Myometrial cell (primary cell): Measurements from ENCODE around the genes POLR3E and COG7.

DNA sequence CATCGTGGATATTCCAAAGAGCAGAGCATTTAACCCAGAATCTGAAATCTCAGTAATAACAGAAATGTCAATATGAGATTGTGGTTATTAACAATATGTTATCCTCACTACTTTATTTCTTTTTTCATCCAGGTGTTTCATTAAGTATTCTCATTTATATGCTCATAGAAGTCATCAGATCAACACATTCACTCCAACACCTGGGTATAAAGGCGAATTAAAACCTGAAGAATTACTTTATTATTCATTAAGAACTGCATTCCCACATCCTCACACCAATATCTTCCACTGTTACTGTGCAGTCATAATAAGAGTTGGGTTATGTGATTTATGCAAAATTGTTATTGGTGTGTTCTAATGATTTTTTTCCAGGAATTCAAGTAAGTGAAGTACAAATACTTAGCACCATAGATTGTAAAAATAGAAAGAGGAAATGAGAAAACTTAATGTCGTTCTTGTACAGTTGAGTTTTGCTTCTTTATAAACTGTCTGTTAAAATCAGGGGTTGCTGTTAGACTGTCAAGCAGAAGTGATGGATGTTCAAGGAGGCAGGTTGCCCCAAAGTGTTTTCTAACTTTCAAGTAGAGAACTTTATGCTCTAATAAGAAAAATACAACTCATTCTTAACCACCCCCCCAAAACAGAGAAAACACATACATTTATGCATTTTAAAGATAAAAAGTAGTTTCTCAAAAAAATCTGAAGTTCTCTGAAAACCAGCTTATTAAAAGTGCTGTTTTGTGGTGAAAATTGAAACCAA is 4.3 kb upstream of the IGSF6 start:
- RAMPAGE, long total RNA: no peak

DNA sequence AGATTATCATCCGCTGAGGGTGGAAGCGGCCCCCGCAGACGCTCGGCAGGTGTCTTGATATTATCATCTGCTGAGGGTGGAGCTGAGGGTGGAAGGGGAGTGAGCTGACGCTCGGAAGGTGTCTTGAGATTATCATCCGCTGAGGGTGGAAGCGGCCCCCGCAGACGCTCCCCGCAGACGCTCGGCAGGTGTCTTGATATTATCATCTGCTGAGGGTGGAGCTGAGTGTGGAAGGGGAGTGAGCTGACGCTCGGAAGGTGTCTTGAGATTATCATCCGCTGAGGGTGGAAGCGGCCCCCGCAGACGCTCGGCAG is 21.9 kb downstream of the NPIPB4 start:
- RAMPAGE, long total RNA: no peak

DNA sequence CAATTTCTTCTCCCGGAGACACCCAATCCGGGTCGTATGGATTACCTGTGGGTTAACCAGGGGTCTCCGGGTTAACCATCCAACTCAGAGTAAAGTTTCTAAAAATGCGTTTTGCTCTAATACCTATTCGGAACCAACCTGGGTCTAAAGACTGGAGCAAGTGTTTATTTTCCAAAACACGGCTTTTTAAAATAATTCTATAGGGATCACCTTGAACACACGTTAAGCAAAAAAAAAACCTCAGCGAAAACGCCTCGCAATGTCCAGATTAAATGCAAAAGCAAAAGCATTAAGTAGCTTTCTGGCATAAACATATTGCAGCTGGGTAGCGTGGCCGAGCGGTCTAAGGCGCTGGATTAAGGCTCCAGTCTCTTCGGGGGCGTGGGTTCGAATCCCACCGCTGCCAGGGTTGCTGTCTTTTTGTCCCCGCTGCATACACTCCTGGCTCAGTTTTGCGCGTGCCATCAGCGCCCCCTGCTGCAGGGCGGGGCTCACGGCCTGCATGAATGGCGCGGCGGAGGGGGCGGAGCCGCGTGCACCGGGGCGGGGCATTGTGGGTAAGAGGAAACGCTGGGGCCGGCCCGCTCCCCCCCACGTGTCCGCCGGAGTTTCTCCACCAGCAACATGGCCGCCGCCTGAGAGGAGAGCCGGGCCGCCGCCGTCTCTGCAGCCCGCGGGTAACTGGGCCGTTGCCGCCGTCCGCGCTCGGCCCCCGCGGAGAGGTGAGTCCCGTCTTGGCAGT is at the start of gene POLR3E:
Gene POLR3E, plus strand, starts transcription at position 594 of the 742 bp plus-strand sequence.
- RAMPAGE, long total RNA: start-site peak on the plus strand centred at position 608 of the sequence, 24 bp wide, 35 and 162 reads in 2 replicates

- RAMPAGE, long total RNA: no peak
Measured at GRCh38 chr16:22309160-22309525, 11.9 kb downstream of the POLR3E start.

GRCh38 chr16:22370032-22370678 is 4.3 kb downstream of the CDR2 start:
- RAMPAGE, long total RNA: no peak

DNA sequence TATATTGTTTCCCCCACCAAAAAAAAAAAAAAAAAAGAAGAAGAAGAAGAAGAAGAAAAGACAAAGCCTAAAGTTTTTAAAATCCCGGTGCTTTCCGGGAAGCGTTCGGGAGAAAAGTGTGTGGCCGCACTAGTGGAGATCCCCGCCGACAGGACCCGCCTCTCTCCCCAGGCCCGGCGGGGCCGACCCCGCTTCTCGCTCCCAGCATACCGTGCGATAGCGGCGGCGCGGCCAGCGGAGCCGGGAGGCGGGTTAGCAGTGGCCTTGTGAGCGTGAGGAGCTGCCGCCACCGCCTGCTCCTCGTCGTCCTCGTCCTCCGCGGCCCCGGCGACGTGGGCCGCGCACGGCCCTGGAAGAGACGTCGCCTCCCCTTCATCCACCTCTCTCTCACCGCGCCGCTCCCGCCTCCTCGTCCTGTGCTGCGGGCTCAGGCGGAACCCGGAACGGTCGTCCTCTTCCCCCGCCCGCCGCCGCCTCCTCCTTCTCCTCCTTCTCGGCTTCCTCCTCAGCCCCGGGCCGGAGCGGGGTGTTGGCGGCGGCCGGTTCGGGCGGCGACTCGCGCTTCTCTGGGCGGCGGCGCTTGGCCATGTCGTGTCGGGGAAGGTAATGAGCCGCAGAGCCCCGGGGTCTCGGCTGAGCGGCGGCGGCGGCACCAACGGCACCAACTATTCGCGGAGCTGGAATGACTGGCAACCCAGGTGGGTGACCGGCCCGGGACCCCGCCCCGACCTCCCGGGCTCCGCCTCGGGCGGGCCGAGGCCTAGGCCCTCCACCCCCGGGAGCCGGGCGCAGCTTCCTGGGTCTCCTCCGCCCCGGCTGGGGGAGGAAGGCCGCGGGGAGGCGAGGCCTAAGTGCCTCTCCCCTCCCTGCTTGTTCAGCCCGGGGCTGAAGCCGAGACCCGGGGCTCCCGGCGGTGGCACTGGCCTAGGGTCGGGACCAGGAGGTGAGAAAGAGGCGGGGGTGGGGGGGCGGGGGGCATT is 62.7 kb upstream of the CDR2 start:
- RAMPAGE, long total RNA: no peak

DNA sequence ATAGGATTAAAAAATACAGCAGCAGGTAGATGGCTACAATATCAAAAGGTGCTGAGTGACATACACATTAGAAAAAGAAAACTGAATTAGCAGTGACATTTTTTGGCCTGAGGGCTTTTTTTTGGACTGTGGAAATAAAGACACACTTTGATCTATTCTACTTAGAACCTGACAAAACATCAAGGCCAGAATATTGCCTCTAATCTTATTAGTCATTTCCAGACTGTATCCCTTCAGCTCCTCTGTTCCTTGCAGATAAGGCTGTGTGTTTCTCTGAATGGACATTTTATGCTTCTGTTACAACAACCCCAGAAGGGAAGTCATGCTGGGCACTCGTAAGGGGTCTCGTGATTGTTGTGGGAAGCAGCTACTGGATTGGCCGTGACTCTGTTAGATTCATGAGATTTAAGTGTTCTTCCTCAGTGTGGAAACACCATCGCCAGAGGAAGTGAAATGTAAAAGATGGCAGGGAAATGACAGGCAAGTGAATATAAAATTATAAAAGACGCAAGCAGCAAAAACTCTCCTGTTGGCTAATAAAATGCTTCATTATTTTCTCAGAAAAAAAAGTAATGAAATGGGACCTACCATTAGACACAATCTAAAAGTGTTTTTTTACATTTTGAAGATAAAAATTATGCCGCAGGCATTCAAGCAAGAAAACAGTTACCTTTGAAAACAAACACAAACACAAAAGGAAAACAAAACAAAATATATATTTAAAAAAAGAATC is 31.6 kb upstream of the HS3ST2 start:
- RAMPAGE, long total RNA: no peak

DNA sequence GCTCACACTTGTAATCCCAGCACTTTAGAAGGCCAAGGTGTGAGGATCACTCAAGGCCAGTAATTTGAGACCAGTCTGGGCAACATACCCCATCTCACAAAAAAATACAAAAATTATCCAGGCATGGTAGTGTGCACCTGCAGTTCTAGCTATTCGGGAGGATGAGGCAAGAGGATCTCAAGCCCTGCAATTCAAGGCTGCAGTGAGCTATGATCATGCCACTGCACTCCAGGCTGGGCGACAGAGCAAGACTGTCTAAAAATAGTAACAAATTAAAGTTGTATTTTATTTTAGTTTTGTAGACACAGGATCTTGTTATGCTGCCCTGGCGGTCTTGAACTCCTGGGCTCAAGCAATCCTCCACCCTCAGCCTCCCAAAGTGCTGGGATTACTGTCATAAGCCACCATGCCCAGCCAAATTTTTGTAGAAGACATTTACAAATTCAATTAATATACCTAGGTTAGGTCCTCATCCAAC is 18.2 kb downstream of the USP31 start:
- RAMPAGE, long total RNA: no peak

DNA sequence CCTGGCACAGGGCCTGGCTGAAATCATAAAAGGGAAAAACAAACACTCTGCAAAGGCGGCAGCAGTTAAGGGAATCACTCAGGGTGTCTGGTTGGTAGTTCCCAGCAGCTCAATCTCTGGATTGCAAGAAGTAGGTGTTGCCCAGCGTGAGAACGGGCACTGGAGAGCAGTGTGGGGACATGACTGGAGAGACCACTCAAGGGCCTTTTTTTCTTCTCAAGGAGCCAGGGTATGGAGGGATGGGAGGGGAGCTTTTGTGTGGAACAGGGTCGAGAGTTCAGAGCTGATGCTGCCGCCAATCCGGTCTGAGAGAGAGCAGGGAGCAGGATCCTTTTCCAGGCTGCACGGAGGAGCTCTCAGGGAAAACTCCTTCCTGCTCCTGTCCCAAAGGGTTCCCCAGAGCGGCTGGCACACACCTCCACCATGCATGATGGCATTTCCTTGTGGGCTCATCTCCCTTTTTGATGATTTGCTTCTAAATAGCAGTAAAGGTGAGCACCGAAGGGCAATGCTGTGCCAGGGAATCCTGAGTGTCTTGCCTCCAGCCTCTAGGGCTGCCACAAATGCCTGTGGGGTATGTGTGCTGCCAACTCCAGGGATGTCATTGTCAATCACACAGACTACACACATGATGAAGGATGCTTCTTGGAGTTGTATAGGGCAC is 15.3 kb downstream of the SCNN1B start:
- RAMPAGE, long total RNA: no peak

GRCh38 chr16:23452483-23453558 is at the start of gene COG7:
Gene COG7 (minus strand): TSS chr16:23453189.
- RAMPAGE, long total RNA: start-site peak on the plus strand at chr16:23452770-23452815, 11 and 34 reads in 2 replicates

- RAMPAGE, long total RNA: no peak
Measured at GRCh38 chr16:23508509-23509567, 1.5 kb downstream of the GGA2 start.

DNA sequence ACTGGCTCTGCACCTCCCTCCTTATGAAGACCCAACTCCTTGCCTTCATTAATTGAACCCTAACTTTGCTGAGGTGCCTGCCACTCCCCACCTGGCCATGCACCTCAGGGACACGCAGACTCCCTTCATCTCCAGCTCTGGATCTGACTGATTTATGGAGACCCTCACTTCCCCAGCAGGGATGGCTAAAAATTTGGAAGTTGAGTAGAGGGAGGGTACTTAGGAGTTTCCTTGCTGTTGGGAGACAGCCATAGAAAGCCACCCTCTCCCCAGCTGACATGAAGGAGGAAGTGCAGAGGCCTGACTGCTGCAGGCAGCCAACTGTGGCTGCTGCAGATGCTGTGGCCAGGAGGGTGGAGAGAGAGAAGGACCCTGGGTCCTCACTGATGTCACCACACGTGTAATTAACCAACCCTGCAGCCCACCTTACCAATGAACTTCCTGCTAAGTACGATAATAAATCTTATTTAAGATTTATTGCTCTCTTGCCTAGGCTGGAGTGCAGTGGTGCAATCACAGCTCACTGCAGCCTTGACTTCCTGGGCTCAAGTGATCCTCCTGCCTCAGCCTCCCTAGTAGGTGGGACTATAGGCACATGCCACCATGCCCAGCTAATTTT is 6.4 kb upstream of the GGA2 start:
- RAMPAGE, long total RNA: no peak

- RAMPAGE, long total RNA: no peak
Measured at GRCh38 chr16:23538488-23538964, 18.6 kb downstream of the EARS2 start.

- RAMPAGE, long total RNA: no peak
Measured at GRCh38 chr16:23688488-23689075, 9.9 kb downstream of the PLK1 start.

DNA sequence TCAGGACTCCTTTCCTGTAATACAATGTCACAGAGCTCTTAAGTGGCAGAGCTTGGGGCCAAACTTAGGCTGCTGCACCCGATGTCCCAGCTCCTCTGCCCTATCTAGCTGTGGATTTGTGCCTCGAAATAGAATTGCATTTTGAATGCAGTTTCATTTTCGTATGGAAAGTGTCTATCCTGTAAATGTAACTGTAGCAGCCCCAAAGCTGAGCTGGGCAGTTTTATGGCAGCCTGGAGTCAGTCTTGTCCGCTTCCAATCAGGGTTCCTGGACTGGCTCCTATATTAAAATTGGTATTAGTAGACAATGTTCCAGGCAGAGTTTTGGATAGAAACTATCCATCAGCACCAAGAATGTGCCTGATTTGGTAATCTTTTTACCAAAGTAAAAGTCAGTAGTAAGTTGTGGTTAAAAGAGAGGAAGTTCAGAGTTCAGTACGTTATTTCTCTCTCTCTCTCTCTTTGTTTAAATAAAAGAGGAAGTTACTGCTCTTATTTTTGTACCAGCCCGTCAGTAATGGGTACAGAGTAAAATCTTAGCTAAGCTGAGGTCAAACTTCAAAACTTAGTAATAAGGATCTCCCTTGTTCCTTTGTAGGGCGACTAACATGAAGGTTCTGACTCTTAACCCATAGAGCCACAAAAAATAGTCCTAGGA is 27.8 kb downstream of the PRKCB start:
- RAMPAGE, long total RNA: no peak

GRCh38 chr16:23901114-23902239 is 65.7 kb downstream of the PRKCB start:
- RAMPAGE, long total RNA: no peak

GRCh38 chr16:24191309-24191763 is 64.8 kb upstream of the CACNG3 start:
- RAMPAGE, long total RNA: no peak

- RAMPAGE, long total RNA: no peak
Measured at GRCh38 chr16:24216557-24217218, 39.4 kb upstream of the CACNG3 start.

GRCh38 chr16:24282069-24282268 is 25.8 kb downstream of the CACNG3 start:
- RAMPAGE, long total RNA: no peak

DNA sequence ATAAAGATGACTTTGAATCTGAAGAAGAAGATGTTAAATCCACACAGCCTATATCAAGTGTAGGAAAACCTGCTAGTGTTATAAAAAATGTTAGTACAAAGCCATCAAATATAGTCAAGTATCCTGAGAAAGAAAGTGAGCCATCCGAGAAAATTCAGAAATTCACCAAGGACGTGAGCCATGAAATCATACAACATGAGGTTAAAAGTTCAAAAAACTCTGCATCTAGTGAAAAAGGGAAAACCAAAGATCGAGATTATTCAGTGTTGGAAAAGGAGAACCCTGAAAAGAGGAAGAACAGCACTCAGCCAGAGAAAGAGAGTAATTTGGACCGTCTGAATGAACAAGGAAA is 31.6 kb downstream of the RBBP6 start:
- RAMPAGE, long total RNA: no peak